Pericardium fibroblast (primary cell): Measurements from ENCODE around the genes DSC2 and TRAPPC8.

DNA sequence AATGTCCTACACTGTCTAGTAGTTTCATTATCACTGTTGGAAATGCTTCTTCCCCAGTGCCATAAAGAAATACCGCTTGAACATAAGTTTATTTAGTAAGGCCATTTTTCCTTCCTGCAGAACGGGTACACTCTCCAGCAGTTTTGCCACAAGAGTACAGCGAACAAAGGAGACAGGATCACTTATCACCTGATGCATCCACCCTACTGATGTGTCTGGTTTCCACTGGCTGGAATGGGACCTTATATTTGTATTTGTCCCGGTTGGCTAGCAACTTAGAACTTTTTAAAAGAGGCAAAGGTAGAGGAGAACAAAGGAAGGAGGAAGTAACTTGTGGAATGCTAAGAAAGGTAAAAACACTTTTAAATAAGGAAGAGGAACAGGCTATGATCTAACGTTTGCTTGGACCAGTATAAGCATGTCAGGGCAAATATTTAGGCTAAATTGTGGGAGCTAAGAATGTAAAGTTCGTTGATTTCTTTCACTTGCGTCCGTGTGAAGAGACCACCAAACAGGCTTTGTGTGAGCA lies 46.2 kb upstream of the CHST9 start:
- RAMPAGE, long total RNA: no peak

DNA sequence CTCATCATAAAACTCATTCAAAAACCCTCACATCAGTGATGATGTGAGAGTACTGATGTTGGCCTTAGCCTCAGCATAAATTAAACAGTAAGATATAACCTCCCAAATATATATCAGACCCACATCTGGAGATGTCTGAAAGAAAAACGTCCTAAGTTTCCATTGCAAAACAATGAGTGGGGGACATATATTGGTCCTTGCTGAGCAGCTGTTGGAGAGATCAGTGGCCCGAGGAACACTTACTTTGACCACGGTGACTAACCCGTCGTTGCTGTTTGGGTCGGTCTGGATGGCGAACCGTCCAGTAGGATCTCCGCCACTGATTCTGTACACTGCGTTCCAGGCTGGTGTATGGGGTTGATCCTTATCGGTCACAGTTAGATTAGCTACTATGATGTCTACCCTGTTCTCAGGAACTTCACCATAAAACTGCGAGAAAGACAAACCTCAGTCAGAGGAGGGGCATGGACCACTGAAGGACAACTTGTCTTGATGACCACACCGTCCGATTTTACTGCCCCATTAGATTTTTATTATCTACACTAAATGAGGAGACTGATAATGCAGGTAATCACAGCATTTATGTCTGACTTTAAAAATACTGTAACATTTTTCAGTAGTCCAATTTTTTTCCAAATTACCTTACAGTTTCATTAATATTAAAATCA lies 184.4 kb downstream of the CDH2 start:
- RAMPAGE, long total RNA: no peak

DNA sequence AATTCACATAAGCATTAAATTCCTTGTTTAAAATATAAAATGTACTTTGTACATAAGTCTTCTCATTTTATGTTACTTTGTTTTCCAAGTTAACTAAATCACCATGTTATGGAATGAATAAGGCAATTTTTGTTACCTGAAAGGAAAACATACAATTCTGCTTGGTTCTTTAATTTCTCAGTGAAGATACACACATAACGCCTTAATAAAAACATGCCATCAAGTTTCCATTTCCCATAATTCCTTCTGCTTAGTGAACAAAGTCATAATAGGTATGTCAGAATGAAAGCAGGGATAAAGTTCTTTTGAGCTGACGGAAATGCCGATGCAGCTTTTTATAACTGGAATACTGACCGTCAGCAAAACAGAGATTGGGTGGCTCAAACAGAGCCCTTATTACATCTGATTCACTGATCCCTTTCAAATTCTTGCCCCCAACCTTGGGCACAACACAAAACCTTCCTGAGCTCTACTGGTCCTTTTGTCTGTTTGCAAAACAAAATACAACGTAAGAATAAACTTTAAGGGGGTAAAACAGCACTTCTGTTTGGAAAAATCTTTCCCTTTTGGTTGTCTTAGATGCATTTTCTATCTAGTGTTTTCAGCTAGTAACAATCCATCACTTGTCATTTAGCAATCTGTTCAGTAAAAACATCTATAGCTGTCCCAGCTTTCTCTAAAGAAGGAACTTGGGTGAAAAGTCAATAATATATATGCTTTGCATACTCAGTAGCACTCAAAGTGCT lies 140.4 kb downstream of the CDH2 start:
- RAMPAGE, long total RNA: no peak

DNA sequence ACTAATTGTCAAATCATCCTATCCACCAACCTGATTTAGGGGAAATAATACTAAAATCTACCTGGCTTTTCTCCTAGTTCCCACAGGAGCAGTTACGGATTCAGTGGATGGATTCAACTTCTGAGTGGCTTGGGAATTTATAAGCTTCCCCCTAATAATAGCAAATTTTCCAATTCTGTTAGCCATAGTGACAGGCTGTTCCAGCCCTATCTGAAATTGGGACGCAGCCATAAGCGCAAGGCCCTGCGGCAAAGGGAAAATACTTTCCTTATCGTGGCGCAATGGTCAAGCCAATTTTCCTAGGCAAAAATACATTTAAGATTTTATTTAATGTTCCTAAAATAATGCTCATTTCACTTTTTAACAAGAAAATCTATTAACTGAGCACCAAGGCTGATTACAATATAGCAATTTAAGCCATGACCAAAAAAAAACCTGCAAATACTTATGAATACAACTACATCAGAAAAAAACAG lies 49.7 kb downstream of the CDH2 start:
- RAMPAGE, long total RNA: no peak

- RAMPAGE, long total RNA: no peak
Measured at GRCh38 chr18:28168730-28168929, 8.3 kb downstream of the CDH2 start.

DNA sequence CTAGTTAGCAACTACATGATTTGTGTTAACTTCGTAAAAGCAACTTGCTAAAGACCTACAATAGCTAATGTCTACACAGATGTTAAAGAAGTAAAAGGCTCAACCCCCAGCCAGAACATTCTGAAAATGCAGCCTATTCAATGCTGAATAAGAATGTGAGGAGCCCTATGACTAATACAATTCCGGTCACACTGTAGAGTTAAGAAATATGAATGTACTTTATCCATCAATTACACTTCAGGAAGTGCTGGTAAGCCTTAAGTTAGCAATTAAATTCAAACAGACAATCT lies 591.0 kb upstream of the CDH2 start:
- RAMPAGE, long total RNA: no peak

GRCh38 chr18:30682411-30682850 lies 360.1 kb downstream of the DSC3 start:
- RAMPAGE, long total RNA: no peak

DNA sequence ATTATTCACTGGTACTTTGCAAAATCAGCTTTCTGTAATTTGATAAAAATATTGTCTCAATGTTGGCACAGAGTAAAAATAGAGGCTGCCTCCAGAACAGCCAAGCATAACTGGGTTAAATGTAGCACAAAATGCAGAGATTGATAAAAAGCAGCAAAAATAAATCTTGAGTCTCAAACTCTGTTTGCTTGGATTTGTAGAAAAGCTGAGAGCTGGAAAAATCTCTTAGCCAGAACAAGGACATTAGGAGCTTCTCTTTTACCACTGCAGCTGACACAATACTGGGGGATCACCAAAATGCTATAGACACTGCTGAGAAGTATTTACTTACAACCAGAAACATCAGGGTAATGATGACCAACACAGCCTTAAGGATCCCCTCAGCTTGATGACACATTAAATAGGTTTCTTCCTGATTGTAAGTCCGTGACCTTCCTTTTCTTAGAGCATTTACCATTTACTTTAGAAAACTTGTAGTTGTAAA lies 278.9 kb downstream of the DSC3 start:
- RAMPAGE, long total RNA: no peak

DNA sequence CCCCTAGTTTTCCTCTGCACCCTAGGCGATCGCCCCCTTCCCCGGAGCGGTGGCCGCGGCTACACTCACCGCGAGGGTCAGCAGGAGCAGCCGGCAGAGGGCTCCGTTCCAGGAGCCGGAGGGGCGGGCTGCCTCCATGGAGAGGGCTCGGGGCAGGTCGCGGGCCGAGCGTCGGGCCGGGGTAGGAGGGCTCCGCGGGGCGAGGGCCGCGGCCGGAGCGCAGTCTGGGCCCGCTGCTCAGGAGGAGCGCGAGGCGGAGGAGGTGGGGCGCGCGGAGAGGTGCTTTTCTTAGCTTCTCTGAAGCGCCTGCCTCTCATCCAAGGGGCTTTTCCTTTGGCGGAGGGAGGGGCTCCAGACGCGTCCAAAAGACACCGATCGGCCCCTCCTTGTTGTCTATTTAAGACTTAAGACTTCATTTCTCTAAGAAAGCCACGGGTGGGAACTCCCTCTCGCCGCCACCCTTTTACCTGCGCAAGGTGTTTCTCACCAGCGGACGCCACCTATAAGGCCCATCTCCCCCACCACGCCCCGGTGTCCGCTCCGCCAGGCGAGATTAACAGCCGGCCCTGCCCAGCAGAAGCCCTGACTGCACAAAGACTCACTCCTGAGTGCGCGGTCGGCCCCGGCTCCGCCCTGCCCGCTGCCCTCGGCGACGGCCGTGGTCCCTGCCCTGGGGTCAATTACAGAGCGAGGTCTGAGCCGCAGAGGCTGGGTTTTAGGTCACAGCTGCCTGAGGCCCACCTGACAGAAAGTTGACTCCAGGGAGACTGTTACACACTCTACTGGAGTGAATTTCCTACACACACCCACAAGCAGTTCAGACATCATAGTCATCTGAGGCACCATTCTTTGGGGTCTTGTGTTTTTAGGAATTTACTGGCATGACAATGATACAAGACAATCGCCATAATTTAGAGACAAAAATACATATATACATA lies at the start of gene DSC2:
Gene DSC2 (minus strand): TSS at position 588 of the 938 bp plus-strand sequence.
- RAMPAGE, long total RNA: start-site peak on the minus strand centred at position 204 of the sequence, 100 bp wide, 5 and 6 reads in 2 replicates

DNA sequence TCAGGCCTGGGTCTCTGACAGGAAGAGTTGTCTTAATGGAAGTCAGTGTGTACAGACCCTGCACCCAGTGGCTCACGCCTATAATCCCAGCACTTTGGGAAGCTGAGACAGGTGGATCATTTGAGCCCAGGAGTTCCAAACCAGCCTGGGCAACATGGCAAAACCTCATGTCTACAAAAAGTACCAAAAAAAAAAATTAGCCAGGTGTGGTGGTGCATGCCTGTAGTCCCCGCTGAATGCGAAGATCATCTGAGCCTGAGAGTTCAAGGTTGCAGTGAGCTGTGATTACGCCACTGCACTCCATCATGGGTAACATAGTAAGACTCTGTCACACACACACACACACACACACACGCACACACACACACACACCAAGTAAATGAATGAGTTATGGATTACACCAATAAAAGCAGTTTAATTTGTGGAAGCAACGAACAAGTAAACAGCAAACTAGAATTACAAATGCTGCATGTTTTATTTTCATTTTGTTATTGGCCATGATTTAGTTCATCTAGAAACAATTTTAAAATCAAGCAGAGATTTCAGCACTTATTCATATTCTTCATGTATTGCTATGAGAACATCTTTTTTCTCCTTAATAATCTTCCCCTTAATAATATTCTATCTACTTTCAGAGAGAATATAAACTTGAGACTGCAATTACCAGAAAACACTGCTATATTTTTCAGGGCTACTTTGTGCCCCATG lies 70.4 kb upstream of the DSC1 start:
- RAMPAGE, long total RNA: no peak

GRCh38 chr18:31250921-31251300 lies 67.0 kb upstream of the DSG1 start:
- RAMPAGE, long total RNA: no peak

DNA sequence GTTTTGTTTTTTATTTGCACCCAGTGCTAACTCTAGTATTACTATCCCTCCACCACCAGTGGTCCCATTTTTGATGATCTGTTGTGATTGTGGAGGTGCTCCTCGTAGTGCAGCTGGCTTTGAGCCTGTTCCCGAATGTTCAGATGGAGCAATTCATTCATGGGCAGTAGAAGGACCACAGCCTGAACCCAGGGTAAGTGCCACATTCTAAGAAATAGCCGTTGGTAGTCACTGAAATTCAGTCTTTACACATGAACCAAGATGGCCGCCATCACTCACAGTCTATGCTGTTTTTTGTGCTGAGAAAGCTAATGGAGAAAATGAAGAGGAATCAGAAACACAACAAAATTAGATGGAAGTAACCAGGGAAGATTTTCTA lies 25.4 kb downstream of the DSG1 start:
- RAMPAGE, long total RNA: no peak

DNA sequence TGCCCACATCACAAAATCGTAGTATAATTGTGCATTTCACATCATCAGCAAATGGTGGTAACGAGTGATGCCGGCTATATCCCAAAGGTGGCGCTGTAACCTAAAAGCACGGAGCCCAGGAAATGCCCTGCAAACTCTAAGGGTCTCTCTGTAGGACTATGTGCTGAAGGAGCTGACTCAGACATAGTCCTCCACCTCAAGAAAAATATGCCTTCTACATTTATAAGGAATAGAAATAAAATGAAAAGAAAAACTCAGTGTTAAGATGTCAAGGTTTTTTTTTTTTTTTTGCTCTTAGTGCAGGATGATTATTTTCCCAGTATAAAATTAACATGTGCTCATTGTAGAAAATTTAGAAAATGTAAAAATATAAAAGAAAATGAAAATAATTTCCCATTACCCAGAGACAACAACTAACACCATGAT lies 23.0 kb upstream of the DSG3 start:
- RAMPAGE, long total RNA: no peak

- RAMPAGE, long total RNA: no peak
Measured at GRCh38 chr18:31740105-31740563, 20.5 kb downstream of the SLC25A52 start.

DNA sequence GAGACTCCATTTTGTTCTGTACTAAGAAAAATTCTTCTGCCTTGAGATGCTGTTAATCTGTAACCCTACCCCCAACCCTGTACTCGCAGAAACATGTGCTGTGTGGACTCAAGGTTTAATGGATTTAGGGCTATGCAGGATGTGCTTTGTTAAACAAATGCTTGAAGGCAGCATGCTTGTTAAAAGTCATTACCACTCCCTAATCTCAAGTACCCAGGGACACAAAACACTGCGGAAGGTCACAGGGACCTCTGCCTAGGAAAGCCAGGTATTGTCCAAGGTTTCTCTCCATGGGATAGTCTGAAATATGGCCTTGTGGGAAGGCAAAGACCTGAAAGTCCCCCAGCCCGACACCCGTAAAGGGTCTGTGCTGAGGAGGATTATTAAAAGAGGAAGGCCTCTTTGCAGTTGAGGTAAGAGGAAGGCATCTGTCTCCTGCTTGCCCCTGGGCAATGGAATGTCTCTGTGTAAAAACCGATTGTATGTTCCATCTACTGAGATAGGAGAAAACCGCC lies 49.9 kb upstream of the SLC25A52 start:
- RAMPAGE, long total RNA: no peak

GRCh38 chr18:31942260-31943214 lies at the start of gene TRAPPC8:
TSS of gene TRAPPC8 (minus strand) at chr18:31943128.
- RAMPAGE, long total RNA: no peak

GRCh38 chr18:32095746-32096812 lies 4.4 kb downstream of the RNF138 start:
- RAMPAGE, long total RNA: no peak

DNA sequence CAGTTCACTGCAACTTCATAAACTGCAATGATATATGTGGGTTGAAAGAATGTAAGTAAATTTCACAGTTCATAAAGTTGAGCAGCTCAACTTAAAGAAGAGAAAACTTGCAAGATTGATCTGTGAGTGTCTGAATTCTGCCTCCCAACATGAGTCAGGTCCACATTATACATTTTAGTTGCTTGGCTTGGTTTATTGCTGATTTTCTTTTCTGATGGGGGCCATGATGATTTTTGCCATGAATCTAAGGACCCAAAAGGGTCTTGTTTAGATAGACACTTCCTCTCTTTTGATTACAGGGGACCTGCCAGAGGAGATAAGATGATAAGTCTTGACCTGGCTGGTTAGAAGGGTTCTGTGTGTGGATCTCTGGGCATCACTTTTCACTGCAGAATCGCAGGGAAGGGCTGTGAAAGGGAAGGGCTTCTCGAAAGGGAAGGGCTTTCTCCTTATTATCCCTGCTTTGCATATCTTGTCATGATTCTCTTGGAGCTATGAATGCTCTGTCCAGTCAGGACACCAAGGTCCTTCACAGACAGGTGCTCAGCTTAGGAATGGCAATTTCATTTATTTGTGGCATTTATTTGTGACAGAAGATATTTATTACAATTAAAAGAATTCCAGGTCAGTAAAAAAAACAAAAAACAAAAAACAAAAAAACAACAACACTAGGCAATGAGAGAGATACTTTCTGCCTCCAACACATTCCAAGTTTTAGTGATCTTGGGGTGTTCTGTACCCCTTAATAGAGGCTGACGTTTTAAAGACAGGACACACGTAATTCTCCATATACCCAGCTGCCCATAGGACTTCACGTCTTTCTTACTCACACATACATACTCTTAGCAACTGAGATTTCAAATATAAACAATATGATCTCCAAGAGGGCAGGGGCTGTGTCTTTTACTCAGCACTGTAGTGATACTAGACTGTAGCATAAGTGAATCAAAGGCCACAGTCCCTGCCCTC lies 75.1 kb downstream of the MEP1B start:
- RAMPAGE, long total RNA: no peak

- RAMPAGE, long total RNA: no peak
Measured at GRCh38 chr18:32283538-32283926, 93.7 kb downstream of the MEP1B start.

DNA sequence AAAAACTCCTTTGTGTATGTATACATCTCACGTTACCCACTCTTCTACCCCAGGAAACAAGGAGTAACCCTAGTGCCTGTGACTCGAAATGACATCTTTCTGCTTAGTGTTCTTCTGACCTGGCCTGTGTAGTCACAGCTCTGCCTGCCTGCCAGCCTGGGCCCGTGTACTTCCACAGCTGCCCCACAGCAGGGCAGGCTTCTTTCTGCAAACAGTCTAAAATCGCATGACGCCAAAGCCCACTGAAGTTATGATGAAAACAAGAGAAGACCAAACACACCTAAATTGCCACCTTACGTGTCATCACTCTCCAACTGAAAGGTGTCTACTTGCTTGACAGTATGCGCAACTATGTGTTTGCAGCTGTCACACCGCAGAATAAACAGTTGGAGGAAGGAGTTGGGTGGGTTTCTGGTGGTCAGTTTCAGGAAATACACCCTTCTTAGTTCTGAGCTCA lies 1.5 kb downstream of the GAREM1 start:
- RAMPAGE, long total RNA: no peak